Iris pigment epithelial cell (primary cell): ENCODE measurements around a stretch of chr12.

GRCh38 chr12:15763766-15764418, 25.3 kb downstream of the EPS8 start:
- RRBS: no CpG with 5 or more reads among the region's 4 CpGs

DNA sequence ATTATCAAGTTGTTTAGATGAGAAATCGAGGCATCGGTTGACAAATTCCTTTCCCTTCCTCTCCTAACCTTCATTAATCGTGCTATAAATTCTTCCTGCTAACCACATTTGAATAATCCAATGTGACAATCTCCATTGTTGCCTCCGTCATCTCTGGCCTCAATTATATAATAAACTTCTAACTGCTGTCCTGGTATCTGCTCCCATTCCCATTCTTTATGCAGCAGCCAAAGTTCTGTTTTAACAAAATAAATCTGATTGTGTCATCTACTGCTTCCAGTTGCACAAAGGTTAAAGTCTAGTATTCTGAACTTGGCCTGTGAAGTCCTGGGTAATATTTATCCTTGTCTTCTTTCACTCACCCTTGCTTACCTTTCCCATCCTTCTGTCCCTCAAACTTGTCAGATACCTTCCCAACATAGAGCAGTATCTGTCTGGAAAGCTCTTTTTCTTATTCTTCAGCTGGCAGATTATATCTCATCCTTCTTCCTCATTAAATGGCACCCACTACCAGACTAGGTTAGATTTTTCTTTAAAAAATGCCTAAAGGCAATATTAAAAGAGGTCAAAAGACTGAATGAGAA, 19.4 kb upstream of the STRAP start:
- RRBS: no CpG with 5 or more reads among the region's 4 CpGs

- RRBS: no CpG with 5 or more reads among the region's 4 CpGs
Measured at GRCh38 chr12:15978540-15979403, 67.6 kb downstream of the DERA start.

GRCh38 chr12:15992735-15993057, 81.6 kb downstream of the DERA start:
- RRBS: no CpG with 5 or more reads among the region's 4 CpGs

- RRBS: no CpG with 5 or more reads among the region's 28 CpGs
Measured at GRCh38 chr12:16604614-16605610, 1.1 kb downstream of the LMO3 start.

GRCh38 chr12:18261712-18262306, 491 bp downstream of the PIK3C2G start:
- RRBS: no CpG with 5 or more reads among the region's 5 CpGs

GRCh38 chr12:19039579-19039992, 89.9 kb upstream of the PLEKHA5 start:
- RRBS: no CpG with 5 or more reads among the region's 5 CpGs

GRCh38 chr12:19462459-19462932, 23.2 kb downstream of the AEBP2 start:
- RRBS: no CpG with 5 or more reads among the region's 6 CpGs

- RRBS: no CpG with 5 or more reads among the region's 5 CpGs
Measured at GRCh38 chr12:19526767-19527448, 87.6 kb downstream of the AEBP2 start.

GRCh38 chr12:19552460-19552738, 113.1 kb downstream of the AEBP2 start:
- RRBS: no CpG with 5 or more reads among the region's 1 CpG

DNA sequence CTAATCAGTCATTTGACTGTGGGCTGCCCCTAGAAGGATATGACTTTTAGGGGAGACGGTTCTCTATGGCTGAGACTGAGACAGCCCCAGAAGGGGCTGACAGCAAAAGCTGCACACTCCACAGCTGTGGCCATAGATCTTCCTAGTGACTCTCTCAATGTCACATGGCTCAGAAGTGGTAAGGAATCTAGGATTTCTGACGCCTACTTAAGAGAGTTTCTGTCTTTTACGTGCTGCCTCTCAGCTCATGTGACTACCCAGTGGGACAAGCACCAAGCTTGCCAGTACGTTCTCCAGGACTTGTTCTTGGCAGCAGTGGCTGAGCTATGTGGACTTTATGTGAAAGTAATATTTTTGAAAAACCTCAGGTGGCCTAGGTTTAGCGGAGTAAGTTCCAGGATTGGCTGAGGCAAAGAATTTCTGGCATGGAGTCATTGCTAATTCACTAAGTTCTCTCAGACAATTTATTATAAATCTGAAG, 271.6 kb downstream of the AEBP2 start:
- RRBS: no CpG with 5 or more reads among the region's 5 CpGs

DNA sequence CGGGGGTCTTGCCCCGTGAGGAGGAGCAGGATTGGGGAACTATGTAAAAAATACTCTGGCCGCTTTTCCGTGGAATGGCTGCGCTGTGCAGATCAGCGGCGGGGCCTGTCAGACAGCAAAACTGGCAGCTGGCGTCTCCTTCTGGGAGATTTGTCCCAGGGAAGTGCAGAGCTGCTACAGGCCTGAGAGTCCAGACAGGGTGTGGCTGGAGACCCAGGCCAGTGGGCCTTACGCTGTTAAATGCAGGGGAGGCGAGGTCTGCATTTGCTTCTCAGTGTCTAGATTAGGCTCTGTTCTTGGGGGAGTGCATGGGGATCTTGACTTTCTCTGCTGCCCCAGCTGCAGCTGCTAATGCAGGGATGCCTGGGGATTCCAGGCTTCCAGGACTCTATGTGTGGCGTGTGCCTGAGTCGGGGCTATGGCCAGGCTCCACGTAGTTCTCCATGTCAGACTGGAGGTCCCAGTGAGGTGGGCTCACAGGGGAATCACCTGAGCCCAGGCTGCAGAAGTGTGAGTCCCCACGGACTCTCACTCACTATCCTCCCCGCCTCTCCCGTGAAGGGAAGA, 344.6 kb downstream of the AEBP2 start:
- RRBS: no CpG with 5 or more reads among the region's 16 CpGs

DNA sequence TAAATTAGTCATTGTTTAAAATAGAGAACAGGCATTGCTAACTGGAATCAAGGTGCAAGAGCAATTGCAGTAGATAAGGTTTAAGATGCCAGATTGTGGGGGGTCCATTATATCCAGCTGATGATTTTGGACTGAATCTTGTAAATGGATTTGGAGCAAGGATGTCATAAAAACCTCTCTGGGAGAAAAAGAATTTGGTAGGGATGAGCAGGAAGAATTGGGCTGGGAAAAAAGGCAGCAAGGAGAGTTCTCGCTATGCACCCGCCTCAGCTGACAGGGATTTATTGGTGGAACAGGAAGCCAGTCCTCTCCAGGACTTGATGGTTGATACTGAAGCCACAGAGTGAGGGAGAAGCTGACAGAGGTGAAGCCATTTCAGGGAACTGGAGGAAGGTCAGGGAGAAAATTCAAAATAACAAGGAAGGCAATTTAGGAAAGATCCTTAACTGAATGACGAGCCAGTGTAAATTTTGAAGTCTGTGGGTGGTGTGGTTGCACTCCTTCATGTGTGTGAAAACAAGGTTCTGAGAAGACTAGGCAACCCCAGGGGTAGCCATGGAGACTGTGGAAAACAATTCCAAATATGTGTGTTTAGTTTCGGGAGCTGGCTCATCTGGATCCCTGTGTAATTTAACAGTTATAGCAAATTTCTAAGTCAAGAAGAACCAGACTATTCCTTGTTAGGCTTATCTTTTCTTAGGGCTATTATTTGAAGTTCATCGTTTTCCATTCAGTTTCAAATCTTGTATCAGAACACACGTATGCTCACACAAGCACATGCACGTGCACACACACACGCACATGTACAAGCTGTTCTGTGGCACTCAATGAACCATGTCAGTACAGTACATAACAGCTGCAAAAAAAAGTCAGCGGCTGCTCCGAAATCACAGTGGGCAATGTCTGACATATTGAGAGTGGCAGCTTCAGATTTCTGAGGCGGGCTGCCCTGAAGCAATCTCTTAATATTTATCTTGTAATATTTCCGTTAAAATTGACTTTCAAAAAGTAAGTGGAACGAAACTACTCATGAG, 411.0 kb downstream of the AEBP2 start:
- RRBS: no CpG with 5 or more reads among the region's 13 CpGs

DNA sequence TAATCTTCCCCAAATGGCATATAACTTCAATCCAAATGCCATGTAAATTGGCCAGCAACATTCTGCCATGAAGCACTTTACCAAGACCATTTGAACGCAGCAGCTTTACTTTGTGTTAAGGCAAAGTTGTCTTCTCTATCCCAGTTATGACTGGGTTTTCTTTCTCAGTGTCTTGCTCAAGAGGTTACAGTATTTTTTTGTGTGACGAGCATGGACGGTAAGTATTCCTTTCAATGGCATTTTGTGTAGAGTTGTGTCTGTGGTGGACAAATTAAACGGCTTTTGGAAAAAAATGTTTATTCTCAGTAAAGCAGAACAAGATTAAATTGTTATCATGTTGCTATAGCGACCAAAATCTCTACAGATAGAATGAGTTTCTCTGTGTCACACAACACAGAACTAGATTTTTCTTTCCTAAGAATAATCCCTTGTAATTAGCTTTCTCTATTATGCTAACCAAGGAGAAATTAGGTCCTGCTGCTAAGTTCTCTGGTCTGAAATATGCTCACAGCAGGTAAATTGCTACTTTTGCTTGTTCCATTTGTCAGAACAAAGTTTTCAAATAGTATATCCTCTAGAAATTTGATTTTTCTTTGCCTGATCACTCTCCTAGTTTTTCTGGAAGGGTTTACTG, 417.1 kb downstream of the AEBP2 start:
- RRBS: no CpG with 5 or more reads among the region's 5 CpGs

DNA sequence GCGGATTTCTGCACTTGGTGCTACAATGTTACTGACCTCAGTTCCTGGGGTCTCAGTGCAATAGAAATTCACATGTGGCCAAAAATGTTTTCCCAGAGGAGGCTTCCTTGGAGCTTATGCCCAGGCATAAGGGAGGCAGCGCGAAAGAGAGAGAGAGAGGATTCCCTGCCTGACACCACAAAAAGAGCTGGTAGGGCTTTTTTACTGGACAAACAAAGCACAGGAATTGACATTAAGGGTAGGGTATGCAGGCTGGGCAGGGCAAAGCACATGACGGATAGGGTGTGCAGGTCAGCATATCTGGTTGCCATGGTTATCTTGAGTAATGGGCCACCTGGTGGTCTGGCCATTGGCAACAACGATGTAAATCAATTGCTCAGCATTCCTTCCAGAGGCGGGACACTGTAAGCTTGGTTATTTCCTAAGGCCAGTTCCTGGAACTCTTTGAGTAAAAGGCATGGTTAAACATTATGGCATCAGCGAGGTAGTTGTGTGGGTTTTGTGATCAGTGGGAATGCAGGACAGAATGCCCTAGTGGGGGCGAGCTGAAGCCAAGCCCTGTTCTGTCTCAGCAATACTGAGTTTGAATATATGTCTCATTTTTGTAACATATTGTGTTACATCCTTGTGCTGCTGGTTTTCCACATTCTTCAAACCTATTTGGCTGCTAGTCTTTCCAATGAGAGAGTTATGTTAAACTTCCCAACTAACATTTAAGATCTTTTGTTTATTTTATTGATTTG, 396.9 kb upstream of the PDE3A start:
- RRBS: no CpG with 5 or more reads among the region's 8 CpGs

GRCh38 chr12:20109602-20110264, 258.6 kb upstream of the PDE3A start:
- RRBS: no CpG with 5 or more reads among the region's 7 CpGs

DNA sequence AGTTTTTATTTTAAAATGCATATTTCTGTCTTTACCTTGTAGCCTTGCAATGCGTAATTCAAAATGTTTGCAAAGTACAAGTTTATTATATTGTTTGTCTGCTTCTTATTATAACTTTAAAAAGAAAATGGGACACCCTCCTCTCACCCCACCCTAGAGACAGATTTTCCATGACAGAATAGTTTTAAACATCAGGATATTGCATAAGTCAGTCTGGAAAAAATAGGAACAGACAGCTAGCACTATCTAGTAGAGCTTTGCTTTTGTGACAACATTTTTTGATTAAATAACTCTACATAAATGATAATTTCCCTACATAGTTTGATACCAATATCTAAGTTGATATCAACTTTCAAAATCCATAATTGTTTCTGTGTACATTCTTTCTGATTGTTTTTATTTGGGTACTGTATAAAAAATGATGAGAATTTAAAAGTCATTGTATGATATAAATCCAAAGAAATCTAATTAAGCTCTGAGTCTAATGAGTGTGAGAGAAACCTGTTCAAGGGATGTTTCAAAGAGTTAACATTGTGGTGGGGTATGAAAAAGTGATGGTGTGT, 71.4 kb downstream of the PDE3A start:
- RRBS: no CpG with 5 or more reads among the region's 1 CpG

DNA sequence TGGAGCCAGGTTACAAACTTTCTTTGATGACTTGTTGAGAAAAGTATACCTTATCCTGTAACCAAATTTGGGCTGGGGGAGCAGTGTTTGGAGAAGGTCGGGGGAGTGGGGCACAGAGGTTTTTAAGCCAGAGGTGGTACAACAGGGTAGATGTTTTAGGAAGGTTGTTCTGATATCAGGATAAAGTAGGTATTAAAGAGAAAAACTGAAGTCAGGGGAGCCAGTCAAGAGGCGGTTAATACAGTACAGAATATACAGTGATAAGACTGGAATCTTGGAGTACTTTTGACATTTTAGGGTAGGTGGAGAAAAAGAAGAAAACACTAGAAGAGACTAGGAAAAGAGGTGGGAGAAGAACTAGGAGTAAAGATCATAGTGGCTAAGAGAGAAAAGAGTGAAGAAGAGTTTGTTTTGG, 8.3 kb downstream of the GOLT1B start:
- RRBS: no CpG with 5 or more reads among the region's 2 CpGs

DNA sequence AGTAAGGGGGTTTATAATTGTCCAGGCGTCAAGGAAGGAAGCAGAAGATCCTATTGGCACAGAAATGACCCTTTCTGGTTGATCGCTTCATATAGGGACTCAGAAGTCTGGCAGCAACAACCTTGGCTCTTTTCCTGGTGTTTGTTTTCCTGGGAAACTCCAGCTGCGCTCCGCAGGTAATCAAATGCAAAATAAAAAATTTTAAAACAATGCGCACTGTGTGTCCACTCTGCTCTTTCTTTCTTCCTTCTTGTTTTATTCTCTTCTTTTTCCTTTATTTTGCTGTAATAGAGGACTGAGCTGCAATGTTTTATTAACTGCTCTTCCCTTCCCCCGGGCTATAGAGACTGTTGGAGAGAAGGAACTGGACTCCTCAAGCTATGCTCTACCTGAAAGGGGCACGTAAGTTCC, 700 bp downstream of the SPX start:
- RRBS: no CpG with 5 or more reads among the region's 7 CpGs

- RRBS: no CpG with 5 or more reads among the region's 15 CpGs
Measured at GRCh38 chr12:21656644-21657232, 904 bp downstream of the LDHB start.